NALM6 (cell line): Measurements from ENCODE around the gene SLC25A36.

- PRO-cap, result no peak
Measured at GRCh38 chr3:140715114-140715442, 37.2 kb downstream of the TRIM42 start.

DNA sequence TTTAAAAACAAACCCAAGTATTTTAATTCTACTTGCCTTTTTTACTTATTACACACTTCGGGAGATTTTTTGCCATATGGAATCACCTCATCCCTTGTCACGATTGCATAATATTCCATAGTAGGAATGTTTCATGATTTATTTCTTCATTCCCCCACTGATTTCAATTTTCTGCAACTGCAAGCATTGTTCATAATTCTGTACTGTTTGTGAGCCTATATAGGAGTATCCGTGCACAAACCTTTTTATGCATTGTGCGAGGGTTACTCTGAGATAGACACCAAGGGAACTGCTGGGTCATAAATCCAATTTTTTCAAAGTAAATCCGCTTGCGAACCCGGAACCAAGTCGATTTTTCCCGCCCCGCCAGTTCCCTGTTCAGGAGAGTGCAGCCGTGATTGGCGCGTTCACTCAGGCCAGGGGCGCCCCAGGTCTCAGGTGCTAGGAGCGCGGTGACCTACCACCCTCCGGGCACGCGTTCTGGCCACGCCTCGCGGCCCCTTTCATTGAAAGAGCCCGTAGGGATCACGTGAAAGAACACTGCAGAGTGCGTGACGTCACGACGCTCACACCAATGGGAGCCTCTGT is 375 bp upstream of the SLC25A36 start:
- PRO-cap, result unidirectional peak, plus-strand start at position 248 of the sequence; bidirectional peak, plus-strand start outside the sequence, minus-strand start at position 508 of the sequence

- PRO-cap, result bidirectional peak, plus-strand start at chr3:140941870, minus-strand start at chr3:140941674; bidirectional peak, plus-strand start at chr3:140942203, minus-strand start at chr3:140942102
Measured at GRCh38 chr3:140941755-140942302, at the start of gene SLC25A36. Gene SLC25A36, plus strand, starts transcription at chr3:140941836.

DNA sequence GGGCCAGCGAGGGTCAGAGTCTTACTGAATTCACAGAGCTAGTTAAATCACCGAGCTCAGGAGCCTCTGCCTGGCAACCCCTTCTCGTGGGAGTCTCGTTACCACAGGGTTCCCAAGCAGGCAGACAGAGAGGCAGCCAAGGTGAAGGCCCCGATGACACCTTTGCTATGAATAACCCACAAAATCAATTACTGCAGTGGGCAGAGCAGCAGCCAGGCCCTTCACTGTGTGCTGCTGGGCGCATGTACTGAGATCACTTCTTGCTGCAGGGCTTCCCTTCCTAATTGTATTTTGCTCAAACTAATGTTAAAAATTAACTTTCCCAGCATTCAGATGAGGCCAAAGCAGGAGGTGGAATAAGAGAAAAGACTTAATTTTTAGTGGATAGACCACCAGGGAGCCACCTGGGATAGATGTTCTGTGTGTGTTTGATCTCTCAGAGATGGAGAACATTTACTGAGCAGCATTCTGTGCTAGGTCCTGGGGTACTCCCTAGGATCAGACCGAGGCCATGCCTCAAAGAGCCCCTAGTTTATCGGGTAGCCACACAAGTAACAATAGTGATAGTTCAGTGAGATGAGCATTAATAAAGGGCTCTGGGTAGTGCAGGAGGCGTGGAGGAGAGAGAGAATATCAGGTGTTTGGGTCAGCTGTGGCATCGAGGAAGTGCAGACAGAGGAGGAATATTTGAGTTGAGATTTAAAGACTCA is 57.1 kb downstream of the SPSB4 start:
- PRO-cap, result no peak

DNA sequence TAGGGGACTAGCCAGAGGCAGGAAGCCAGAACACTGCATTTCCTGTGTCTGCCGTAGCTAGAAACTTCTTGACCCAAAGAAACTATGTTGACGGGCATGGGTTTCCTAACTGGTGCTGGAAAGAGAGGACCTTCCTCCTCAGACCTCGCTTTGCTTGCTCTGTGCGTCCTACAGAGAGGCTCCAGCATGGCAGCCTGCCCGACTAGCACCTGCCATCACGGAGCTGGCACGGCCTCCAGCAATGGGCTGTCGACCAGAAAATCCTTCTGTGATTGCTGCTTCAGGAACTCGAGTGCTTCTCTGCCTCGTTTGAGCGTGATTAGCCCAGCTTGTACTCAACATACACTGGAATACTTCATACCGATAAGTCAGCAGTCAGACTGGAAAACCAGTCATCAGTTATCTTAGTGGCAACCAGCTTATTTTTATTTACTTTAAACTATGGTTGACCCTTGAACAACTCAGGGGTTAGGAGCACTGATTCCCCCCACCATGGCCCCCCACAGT is 6.6 kb downstream of the PXYLP1 start:
- PRO-cap, result no peak

GRCh38 chr3:141294775-141295229 is 63.2 kb downstream of the PXYLP1 start:
- PRO-cap, result no peak

GRCh38 chr3:141302280-141302979 is 65.9 kb upstream of the ZBTB38 start:
- PRO-cap, result no peak

DNA sequence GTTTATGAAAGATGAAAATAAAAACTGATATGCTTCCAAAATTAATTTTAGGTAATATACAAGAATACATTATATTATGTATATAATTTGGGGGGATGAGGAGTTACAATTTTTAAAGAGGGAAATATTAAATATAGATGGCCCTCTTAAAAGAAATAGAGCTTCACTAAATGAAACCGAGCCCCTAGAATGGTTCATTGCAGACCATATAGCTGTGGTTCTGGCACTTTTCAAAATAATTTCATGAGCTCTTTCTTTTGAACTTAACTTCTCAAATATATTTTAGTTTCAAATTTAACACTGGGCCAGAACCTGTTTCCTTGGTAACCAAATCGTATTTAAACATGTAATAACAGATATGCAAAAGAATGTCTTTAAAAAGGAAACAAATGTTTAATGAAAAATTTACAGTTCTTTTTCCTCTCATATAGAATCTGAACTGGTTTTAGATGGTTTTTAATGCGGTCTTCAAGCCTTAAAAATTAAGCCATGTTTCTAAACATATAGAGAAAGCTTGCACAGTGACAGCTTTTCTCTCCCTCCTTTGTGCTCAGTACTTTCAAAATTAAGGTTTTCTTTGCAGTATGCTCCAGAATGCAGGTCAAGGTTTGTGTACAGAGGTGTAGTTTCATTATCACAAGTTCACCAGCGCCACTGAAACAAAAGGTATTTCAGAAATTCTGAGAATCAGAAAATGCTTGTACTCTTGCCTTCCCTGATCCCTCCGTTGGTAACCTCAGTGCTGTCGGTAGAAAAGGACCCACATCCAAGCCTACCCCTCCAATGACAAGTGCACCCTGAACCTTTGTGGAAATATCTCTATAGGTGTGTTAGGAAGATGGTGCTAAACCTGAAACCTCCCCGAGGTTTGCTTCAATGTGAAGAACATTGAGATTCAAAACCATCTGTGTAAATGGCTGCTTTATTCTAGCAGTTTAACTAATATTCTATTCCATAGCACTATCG is 20.3 kb downstream of the ZBTB38 start:
- PRO-cap, result no peak

DNA sequence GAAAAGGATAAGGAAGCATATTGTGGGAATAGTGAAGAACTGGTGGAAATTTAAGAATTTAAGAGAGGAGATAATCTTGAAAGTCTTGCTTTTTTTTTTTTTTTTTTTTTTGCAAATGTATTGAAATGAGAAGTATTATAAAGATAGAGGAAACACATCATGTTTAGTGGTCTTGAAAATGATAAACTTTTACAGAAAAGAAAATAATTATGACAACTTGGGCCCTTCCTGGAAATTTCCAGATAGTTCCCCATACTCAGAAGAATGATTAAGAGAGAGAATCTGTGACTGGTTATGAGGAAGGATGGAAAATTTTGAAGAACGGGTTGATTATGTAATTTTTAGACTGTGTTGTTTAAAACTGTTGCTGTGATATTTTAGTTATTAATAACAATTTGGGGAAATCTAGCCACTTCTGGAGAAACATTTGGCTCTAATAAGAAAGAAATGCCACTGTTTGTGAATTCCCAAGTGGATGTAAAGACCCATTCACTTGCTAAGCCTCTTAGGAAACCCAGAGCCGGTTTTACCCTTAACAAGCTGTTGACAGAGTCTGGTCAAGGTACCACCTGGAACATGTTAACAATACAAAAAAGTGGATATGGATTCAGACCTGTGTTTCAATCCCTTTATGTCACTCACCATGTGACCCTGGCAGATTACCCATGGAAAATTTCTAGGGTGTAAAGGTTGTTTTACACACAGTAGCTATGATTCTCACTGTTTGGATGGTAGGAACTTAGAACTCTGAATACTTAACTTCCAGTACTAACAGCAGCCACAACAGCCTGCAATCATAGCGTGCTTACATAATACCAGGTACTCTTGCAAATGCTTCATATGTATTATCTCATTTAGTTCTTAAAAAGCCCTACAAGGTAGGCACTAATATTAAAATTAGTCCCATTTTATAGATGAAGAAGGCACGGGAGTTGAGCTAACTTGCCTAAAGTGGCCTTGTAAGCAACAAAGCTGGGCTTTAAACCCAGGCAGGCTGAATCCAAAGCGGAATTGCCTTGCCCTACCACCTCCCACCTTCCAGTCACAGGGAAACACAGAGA is 31.9 kb downstream of the ZBTB38 start:
- PRO-cap, result no peak

- PRO-cap, result no peak
Measured at GRCh38 chr3:141401991-141402447, 33.7 kb downstream of the ZBTB38 start.

- PRO-cap, result no peak
Measured at GRCh38 chr3:141406000-141406693, 37.8 kb downstream of the ZBTB38 start.

DNA sequence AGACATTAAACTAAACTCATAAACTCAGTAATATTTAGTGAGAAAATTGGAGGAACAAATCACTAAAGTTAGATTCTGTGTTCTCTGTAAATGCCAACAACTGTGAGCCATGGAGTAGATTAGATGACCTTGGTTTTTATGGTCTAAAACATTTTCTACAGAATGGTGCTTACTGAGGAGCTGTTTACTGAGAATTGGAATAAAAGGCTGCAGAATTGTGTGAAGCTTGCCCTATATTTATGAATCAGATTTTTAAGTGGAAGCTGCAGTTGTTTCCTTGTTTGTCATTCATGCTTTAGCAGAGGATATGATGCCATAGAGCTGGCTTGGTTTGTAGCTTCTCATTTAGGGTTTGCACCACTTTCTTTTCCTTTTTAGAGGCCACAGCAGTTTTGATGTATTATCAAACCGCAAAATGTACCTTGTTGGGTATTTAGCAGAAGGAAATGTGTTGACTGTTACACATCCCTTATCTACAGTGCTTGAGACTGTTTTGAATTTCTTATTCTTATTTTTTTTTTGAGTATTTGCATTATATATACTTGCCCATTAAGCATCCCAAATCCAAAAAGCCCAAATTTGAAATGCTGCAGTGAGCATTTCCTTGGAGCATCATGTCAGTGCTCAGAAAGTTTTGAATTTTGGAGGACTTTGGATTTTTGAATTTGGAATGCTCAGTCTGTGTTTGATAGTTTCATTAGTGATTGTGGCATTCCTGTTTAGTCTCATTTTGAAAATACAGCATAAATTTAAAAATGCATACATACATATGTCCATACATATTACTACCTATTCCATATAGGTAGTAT is 66.3 kb downstream of the RASA2 start:
- PRO-cap, result no peak

- PRO-cap, result no peak
Measured at GRCh38 chr3:141557081-141557955, 70.5 kb downstream of the RASA2 start.

DNA sequence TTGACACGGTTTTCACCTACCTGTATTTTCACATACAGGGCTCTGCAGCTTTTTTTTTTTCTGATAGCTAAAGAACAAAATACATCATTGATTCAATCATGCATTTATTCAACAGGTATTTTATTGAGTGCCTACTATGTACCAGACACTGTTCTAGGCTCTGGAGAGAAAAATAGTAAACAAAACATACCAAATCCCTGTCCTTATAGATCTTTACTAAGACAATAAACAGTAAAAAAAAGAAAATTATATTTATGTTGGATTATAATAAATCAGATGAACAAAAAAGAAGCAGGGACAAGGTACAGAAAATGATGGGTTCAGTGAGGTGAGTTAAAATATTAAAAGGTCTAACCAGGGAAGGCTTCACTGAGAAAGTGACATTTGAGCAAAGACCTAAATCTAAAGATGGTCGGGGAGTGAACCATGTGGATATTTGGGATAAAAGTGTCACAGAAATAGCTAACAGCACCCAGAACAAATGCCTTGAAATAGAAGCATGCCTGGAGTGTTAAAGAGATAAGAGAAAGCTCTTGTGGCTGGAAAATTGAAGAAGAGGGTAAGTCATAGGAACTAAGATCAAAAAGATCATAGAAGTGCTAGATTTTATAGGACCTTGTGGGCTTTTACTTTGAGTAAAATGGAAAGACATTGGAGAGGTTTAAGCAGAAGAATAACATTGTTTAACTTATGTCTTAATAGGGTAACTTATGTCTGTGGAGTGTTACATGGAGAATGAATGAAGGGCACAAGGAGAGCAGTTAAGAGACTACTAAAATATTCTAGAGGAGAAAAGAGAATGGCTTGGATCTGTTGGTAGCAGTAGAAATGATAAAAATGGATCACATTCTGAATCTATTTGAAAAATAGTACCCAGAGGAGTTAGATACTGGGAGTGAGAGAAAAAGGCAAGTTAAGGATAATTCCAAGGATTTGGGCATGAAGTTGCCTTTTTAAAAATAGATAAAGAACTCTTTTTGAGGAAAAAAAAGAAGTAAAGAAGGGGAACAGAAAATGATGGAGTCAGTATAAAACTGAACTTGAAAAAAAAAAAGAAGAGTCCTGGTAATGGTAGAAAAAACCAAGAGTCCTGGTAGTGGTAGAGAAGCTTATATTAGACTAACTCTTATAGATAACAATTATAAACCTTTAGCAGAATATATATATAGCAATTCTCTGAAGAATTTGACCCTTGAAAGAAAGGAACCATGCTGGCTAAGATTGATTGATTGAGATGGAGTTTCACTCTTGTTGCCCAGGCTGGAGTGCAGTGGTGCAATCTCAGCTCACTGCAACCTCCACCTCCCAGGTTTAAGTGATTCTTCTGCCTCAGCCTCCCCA is 105.5 kb downstream of the RASA2 start:
- PRO-cap, result no peak

DNA sequence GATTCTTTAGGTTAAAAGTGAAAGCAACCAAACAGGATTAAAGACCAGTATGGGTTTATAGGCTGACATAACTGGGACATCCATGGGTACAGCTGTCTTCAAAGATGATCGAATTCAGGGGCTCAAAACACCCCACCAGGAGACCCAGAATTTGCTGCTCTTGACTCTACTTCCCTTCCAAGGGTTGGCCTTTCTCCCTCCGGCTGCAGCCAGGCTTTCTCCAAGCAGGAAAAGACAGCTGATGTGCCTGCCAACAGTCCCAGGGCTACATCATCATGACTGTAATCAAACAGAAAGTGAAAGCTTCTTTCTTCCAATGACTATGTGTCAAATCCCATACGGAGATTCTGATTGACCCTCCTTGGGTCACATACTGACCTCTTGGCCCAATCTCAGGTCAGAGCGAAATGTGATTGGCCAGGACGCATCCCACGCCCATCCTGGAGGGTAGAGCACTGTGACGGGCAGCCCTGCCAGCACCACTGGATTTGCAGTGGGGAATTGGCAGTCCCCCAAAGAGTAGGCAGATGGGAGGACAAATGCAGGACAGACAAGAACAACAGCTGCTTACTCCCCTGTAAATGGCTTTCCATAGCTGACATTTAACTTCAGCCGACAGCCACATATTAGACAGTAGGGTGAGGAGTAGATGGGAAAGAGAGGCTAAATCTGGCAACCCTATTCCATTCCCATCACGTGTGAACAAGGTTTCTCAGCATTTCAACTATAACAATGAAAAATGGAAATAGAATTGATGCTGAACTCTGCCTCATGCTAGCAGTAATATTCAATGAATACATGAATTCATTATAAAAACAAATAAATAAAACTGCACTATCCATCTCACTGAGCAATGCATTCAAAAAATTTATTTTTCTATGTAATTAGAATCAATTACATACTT is 51.2 kb upstream of the RNF7 start:
- PRO-cap, result no peak

- PRO-cap, result no peak
Measured at GRCh38 chr3:141762564-141763025, 613 bp upstream of the GRK7 start.

DNA sequence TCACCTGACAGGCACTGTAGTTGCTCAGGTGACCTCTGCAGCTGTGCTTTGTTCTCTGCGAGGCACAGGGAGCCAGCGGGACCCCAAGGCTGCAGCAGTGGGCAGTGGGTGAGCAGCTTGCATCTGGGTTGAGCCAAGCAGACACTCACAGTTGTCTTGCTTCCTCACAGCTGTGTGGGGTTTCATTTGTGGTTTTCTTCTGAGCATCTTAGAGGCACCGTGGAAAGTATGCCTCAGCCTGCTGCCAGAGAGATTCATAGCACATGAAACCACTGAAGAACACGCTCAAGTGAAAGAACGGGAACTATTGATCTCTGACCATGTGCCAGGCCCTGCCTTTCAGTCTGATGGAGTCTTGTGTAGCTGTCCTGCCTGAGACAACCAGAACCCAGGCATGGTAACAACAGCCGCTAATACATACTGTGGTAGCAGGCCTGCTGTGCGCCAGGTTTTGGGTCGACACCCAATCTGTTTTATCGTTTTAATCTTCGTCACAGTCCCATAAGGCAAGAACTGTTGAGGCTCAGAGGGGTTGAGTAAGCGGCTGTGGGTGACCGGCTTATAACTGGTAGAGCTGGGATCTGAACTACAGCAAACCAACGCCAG is 33.4 kb downstream of the GRK7 start:
- PRO-cap, result bidirectional peak, plus-strand start at position 337 of the sequence, minus-strand start outside the sequence

DNA sequence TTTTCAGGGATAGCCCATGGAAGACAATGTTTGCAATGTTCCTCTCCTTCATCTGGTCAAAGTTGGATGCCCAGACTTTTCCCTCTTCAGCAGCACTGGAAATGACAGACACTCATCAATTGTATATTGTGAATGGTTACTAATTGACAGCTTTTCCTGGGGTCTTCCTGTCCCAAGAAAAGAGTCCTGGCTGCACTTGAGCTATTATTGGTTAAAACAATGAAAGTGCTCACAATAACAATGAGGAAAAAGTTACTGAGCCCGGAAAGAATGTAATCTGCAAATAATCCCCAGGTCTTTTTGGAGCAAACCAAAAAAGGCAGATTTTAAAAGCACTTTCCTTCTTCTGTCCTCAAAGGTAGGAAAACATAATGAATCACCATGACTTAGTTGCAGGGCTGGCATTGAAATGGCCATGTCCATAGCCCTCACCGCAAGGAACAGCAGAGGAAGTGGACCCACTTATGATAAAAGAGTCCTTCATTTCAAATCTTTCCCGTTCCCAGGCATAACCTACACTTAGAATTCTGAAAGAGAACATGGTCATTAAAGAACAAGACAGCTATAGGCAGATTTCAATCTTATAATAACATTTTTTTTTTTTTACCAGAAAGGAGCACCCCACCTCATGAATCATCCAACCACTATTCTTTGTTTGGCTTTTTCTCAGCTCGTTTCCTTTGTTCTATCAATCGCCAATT is 35.6 kb upstream of the ATP1B3 start:
- PRO-cap, result no peak

DNA sequence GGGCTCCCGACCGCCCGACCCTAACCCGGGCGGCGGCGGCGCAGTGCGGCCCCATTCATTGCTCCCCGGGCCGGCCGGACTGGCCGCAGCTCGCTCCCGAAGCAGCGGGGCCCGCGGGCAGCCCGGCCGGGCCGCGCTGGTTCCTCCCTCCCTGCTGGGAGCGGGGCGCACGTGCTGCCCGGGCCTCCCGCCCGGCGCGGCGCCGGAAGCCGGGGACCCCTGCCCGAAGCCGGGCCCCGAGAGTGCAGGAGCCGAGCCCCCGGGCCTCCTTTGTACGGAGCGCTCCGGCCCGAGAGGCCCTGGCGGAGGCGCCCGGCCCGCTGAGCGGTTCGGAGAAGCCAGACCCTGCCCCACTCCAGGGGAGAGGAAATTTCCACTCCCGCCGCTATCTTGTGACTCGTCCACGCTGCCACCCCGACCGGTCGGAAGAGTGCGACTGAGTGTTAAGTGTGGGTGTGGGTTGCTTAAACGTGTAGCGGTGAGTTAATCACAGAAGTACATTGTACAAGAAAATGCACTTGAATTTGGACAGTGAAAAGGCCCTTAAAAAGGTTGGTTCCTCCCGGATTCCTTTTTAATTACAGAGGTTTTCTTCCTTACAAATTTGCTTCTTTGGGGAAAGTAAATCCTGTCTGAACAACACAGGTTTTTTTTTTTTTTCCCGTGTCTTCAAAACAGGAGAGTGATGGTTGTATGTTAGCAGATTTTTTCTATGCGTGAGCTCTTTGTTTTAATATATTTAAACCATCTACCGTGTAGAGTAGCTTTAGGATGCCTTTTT is 759 bp downstream of the ATP1B3 start:
- PRO-cap, result bidirectional peak, plus-strand start at position 439 of the sequence, minus-strand start at position 438 of the sequence

- PRO-cap, result no peak
Measured at GRCh38 chr3:141899975-141900855, 23.8 kb downstream of the ATP1B3 start.